Thoracic aorta endothelial cell (primary cell): ENCODE measurements around the gene CAP2.

- CAGE, long polyA plus RNA: no peak
Measured at GRCh38 chr6:15615686-15616088, 47.1 kb downstream of the DTNBP1 start.

DNA sequence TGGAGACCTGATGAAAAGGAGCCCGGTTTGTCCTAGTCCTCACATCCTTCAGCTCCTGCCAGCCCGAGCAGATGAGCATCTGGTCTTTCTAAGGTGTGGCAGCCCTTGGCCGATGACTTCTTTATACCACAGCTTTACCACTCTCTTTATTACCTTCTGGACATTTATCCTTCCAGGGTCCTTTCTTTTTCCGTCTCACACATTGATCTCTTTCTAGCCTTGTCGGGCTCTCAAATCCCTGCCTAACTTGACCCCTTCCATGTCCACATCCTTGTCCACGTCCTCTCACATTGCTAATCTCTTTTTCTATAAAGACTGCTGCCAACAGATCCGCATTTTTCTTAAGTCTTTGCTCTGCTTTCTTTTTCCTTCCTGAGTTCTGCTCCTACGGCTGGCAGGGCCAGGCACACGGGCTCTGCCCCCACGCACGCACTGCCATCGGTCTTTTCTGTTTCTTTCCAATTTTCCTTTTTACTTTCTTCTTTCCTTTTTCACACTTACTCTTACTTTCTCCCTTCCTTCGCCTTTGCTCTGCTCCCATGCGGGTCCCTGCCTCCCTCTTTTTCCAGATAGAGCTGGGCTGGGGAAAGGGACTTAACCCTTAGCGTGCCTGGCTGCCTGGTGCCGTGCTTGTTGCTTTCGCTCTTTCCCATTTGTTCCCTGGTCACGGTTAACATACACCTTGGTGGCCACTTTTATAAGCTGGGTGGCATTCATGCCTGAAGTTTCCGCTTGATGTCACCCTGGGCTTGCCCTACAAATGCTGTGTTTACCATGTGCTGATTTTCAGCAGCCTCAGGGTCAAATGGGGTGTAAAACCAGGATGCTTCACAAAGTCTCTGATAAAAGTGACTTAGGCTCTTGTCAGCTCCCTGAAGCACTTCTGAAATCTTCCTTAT lies 9.3 kb upstream of the GMPR start:
- CAGE, long polyA plus RNA: no peak

DNA sequence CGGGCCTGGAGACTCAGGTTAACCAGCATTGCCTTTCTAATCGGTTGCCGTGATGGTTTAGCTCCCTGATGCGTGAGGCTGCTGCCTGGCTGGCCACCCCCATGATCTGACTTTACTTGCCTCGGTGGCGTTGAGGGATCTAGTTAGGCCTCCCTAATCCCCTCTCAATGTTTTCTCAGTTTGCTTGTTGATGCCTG lies 2.4 kb downstream of the GMPR start:
- CAGE, long polyA plus RNA: no peak

GRCh38 chr6:16334663-16335381 lies 96.4 kb downstream of the GMPR start:
- CAGE, long polyA plus RNA: no peak

- CAGE, long polyA plus RNA: no peak
Measured at GRCh38 chr6:16413297-16413996, 175.1 kb downstream of the GMPR start.

- CAGE, long polyA plus RNA: no peak
Measured at GRCh38 chr6:16437900-16438365, 199.5 kb downstream of the GMPR start.

- CAGE, long polyA plus RNA: no peak
Measured at GRCh38 chr6:16473064-16473650, 234.8 kb downstream of the GMPR start.

- CAGE, long polyA plus RNA: no peak
Measured at GRCh38 chr6:16657404-16657994, 103.8 kb downstream of the ATXN1 start.

- CAGE, long polyA plus RNA: no peak
Measured at GRCh38 chr6:16681537-16682035, 79.7 kb downstream of the ATXN1 start.

GRCh38 chr6:16728053-16728615 lies 33.1 kb downstream of the ATXN1 start:
- CAGE, long polyA plus RNA: no peak

- CAGE, long polyA plus RNA: no peak
Measured at GRCh38 chr6:17392947-17393790, at the start of gene CAP2. Gene CAP2 (plus strand): TSS chr6:17393595.

GRCh38 chr6:17418727-17419153 lies 25.3 kb downstream of the CAP2 start:
- CAGE, long polyA plus RNA: no peak

DNA sequence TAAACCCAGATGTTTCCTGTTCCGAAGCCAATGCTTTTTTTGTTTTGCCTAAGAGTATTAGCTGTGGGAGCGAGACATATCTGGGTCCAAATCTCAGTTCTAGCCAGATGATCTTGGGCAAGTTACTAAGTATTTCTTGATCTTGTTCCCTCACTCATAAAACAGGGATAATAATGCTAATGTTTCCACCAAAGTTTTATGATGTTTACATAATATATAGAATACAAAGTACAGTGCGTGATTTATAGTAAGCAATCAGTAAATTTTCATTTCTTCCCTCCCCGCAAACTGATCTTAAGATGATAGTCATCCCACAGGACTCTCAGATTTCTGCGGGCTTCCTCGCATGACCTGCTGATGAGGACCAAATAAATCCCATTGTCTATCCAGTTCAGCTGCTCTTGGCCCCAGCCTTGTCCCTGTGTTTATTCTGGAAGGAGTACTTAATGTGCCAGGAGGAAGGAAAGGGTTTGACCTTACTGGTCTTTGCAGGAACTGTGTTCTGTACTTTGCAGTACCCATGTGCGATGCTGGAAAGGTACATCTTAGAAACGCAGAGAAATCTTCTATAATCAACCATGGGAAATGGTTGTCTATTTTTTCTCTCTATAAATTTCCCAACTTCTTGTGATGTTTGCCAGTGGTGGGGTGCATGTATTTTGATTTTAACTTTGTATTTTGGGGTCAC lies 98.4 kb downstream of the CAP2 start:
- CAGE, long polyA plus RNA: no peak

DNA sequence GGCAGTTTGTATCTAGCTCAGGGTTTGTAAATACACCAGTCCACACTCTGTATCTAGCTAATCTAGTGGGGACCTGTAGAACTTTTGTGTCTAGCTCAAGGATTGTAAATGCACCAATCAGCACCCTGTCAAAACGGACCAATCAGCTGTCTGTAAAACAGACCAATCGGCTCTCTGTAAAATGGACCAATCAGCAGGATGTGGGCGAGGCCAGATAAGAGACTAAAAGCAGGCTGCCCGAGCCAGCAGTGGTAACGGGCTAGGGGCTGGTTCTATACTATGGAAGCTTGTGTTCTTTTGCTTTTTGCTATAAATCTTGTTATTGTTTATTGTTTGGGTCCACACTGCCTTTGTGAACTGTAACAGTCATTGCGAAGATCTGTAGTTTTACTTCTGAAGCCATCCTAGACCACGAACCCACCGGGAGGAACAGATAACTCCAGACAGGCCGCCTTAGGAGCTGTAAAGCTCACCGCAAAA lies 18.8 kb upstream of the FAM8A1 start:
- CAGE, long polyA plus RNA: no peak

- CAGE, long polyA plus RNA: no peak
Measured at GRCh38 chr6:17584050-17584461, 16.0 kb upstream of the FAM8A1 start.

DNA sequence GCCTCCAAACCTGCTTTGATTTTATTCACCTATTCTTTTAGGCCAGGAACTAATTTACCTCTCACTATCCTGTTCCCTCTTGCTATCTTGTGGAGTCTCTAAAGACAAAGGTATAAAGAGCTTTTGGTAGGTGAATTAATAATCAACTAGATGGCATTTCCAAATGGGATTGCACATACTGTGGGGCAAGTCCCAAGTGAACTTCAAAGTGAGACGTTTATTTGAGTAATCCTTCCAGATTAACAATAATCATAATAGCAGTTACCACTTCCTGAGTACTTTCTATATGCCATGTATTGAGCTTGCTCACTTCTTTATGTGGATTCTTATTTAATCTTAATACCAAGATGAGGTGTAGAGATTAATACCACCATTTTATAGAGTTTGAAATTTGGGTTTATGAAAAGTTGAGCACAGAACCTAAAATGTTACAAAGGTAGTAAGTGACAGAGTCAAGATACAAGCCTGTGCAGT lies 2.9 kb downstream of the FAM8A1 start:
- CAGE, long polyA plus RNA: no peak

- CAGE, long polyA plus RNA: no peak
Measured at GRCh38 chr6:17669403-17669989, 37.2 kb downstream of the NUP153 start.

- CAGE, long polyA plus RNA: no peak
Measured at GRCh38 chr6:17706991-17707314, 228 bp upstream of the NUP153 start.

GRCh38 chr6:17763996-17764893 lies 57.5 kb upstream of the NUP153 start:
- CAGE, long polyA plus RNA: no peak

GRCh38 chr6:17850083-17850496 lies 137.3 kb downstream of the KIF13A start:
- CAGE, long polyA plus RNA: no peak